ENCODE measurements around a stretch of chr15.

- RRBS, result no CpG with 5 or more reads among the region's 7 CpGs
Observed at GRCh38 chr15:31904987-31905400, 34.5 kb upstream of the OTUD7A start.

DNA sequence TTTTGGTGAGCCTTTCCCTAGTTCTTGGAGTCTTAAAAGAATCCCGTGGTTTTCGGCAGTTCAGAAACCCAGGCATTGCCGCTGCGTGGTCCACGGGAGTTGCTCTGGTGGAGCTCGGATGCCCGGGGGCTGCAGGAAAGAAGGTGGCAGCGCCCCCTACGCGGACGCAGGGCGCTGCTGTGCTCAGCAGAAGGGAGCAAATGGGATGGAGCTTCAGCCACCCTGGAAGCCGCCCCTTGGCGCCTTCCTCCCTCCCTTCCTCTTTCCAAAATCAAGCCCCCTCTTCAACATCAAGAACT is 976 bp upstream of the CHRNA7 start:
- RRBS, result no CpG with 5 or more reads among the region's 14 CpGs

DNA sequence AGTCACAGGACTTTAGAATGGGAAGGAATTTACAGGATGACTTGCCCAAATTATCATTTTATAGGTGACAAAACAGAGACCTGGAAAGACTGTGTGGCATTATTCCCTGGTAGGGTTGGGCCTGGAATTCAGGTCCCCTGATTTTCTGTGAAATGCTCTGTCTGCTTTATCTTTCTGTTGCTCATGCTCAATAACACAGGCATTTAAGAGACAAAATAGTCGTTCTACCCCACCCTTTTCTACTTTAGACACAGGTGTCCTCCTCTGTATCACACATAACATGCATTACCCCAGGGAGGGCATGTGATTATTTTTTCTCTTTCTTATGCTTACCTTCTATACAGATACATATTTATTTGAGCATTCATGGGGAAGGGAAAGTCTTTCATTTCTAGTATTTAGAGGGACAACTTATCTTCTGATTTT is 82.8 kb downstream of the GREM1 start:
- RRBS, result no CpG with 5 or more reads among the region's 1 CpG

GRCh38 chr15:33007146-33007919 is 187.2 kb downstream of the FMN1 start:
- RRBS, result no CpG with 5 or more reads among the region's 7 CpGs

- RRBS, result 5% methylated on average over 10 of the region's 28 CpGs
Observed at GRCh38 chr15:33067256-33068548, 126.8 kb downstream of the FMN1 start.

GRCh38 chr15:33856203-33856726 is 112.0 kb upstream of the CHRM5 start:
- RRBS, result no CpG with 5 or more reads among the region's 4 CpGs

- RRBS, result no CpG with 5 or more reads among the region's 4 CpGs
Observed at GRCh38 chr15:34100996-34101232, 748 bp downstream of the EMC7 start.

DNA sequence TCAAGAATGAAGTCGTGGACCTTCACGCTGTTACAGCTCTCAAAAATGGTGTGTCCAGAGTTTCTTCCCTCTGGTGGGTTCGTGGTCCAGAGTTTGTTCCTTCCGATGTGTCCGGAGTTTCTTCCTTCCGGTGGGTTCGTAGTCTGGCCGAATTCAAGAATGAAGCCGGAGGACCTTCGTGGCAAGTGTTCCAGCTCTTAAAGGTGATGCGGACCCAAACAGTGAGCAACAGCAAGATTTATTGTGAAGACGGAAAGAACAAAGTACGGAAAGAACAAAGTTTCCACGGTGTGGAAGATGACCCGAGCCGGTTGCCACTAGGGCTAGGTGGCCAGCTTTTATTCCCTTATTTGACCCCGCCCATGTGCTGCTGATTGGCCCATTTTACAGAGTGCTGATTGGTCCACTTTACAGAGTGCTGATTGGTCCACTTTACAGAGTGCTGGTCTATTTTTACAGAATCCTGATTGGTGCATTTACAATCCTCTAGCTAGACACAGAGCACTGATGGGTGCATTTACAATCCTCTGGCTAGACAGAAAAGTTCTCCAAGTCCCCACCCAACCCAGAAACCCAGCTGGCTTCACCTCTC is 10.2 kb downstream of the KATNBL1 start:
- RRBS, result no CpG with 5 or more reads among the region's 17 CpGs

- RRBS, result no CpG with 5 or more reads among the region's 42 CpGs
Observed at GRCh38 chr15:34490272-34490831, 52.7 kb upstream of the GOLGA8A start.

GRCh38 chr15:34495199-34495723 is 57.7 kb upstream of the GOLGA8A start:
- RRBS, result no CpG with 5 or more reads among the region's 38 CpGs

DNA sequence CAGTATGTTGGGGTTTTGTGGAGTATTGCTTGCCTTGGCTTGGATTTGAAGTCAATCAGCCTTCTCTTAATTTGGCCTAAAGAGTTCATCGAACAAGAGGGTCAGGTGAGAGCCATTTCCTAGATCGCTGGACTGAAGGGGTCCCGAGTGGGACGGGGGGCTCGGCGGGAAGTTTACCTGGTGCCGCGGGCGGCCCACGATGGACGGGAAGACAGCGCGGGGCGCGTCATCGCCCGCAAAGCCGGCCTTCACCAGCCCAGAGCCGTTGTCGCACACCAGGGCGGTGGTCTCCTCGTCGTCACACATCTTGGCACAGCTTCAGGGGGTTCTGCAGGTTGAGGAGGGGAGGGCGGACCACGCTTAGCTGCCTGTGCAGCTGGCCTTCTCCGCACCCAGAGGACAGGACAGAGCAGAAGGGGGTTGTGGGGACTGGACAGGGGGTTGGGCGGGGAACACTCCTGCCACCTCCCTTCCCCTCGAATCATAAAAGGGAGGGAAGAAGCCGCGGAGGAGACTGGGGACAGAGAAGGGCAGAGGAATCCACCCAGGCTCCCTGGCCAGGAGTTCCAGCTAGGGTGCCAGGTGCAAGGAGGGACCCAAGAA is 745 bp downstream of the ACTC1 start:
- RRBS, result no CpG with 5 or more reads among the region's 30 CpGs

- RRBS, result no CpG with 5 or more reads among the region's 2 CpGs
Observed at GRCh38 chr15:34965905-34966587, 3.5 kb downstream of the AQR start.

DNA sequence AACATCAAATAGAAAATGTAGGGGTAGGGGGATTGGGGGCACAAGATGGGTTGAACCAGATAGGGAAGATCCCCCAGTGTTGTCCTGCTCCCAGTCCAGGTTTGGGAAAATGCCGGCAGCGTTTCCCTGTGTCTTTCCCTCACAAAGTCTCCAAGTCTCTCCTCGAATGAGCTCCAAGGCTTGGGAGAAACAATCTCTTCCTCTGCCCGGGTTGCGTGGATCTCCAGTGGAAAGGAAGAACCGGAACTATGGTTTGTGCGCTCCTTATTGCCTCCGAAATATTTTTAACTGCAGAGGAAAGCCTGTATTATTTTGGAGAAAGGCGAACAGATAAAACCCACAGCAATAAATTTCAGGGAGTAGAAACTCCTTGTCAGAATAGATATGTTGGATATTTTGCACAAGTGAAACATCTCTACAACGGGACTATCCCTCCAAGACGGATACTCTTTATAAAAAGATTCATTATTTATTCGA is 4.1 kb downstream of the NANOGP8 start:
- RRBS, result no CpG with 5 or more reads among the region's 12 CpGs

- RRBS, result no CpG with 5 or more reads among the region's 2 CpGs
Observed at GRCh38 chr15:35340772-35341528, 205.0 kb downstream of the DPH6 start.

DNA sequence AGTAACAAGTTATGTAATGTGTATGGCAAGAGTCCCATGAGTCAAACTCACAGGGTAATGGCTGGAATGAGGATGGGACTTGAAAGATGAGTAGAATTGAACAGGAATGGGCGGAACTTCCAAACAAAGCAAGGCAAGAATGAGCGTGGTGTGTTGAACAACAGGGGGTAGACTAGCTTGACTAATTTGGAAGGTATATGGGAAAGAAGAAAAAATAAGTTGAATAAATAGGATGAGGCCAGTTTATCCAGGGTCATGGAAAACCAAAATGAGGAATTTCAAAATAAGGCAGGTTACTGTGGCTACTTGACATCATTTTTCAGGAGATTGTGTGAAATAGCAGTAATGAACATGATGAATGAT is 2.5 kb upstream of the DPH6 start:
- RRBS, result no CpG with 5 or more reads among the region's 2 CpGs

GRCh38 chr15:36580309-36580588 is 823 bp downstream of the CDIN1 start:
- RRBS, result no CpG with 5 or more reads among the region's 4 CpGs

DNA sequence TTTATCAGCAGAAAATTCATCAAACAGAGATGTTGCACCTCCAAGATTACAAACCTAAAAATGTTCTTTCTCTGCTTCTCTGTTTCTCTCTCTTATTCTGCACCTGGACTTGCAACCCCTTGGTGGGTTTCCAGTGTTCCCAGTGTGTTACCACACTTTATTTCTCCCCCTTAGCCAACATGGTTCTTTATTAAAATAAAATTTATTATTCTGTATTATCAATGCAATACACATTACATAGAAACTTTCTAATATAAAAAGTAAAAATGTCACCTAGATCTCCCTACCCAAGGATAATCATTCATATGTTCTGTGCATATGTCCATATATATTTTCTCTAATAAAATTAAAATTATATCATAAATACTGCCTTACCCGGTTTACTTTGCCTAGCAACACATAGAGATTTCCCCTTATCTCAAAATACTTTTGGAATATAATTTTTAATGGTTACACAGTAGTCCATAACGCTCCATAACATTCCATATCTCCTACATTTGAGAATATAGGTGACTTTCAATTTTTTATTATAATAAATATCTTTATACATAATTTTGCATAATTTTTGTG is 78.7 kb downstream of the MEIS2 start:
- RRBS, result no CpG with 5 or more reads among the region's 2 CpGs

DNA sequence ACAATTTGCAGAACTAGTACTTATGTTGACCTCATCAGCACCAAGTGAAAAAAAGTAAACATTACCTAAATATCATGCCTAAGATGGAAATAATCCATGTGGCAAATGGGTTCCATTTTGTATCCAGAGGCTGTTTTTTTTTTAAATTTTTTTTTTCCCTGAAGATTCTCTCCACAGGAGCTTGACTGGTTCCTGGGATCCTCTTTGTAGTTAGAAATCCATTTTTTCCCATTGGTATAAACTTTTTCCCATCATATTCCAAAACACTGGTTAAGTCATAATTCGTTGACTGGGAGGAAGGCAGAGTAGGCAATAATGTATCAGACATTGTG is 127.1 kb upstream of the TMCO5A start:
- RRBS, result no CpG with 5 or more reads among the region's 1 CpG

GRCh38 chr15:38004470-38004861 is 70.0 kb downstream of the TMCO5A start:
- RRBS, result no CpG with 5 or more reads among the region's 3 CpGs

GRCh38 chr15:38065710-38066020 is 131.2 kb downstream of the TMCO5A start:
- RRBS, result no CpG with 5 or more reads among the region's 3 CpGs

Measured in UCH-1 (cell line).